Endometrial microvascular endothelial cells (primary cell): ENCODE measurements around a stretch of chr7.

DNA sequence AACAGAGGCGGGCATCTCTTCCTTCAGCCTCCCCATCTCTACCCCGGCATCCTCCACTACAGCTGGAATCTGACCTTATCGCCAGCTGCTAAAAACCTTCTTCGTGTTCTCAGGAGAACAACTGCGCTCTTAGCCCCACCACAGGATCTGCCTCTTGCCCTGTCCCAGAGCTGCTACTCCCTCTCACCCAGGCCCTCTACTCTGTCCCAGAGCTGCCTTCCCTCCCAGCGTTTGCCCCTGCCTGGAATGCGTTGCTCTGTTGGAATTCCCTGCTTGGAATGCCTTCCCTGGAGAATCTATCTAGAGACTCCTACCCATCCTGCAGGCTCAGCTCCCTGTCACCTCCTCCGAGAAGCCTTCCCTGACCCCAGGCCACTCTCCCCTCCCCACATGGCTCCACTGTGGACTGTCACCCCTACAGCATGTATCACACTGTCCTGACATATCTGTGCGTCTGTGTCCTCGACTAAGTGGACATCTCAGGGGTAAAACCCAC lies 4.5 kb downstream of the MYL10 start:
- RAMPAGE, long total RNA: no peak

DNA sequence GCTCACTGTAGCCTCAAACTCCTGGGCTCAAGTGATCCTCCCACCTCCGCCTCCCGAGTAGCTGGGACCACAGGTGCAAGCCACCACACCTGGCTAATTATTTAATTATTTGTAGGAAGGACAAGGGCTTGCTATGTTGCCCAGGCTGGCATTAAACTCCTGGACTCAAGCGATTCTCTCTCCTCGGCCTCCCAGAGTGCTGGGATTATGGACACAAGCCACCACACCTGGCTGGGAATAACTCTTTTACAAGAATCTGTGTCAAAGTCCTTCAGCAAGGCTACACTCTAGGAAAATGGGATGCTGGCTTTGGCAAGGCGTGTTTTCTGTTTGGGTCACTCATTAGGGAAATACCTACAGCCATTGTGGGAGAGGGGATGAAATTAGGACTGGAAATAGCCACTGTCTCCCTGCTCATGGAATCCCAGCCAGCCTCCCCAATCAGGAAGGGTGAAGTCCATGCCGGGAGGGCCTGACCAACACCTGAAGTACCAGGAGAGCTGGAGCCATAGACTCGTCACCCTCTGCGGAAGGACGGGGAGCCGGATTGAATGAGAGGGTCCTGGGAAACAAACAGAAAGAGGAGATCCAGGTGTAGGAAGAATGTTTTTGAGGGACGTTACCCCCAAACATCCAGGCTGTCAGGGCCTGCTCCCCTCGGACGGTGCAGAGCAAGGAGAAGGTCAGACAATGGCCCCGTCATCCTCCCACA lies 72.2 kb upstream of the MYL10 start:
- RAMPAGE, long total RNA: no peak

DNA sequence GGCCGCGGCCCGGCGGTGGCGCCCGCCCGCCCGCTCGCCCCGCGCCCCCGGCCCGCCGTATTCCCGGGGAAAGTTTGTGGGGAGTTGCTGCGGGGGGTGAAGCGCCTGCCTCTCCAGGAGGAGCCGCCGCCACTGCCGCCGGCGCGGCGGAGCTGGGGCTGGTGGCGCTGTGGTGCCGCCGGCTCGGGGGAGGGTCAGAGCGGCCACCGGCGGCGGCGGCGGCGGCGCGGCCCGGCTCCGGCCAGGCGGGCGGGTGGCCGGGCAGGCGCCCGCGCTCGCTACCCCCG lies 933 bp upstream of the CUX1 start:
- RAMPAGE, long total RNA: no peak

- RAMPAGE, long total RNA: no peak
These were observed 494 bp upstream of the CUX1 start for GRCh38 chr7:101816837-101817427.

DNA sequence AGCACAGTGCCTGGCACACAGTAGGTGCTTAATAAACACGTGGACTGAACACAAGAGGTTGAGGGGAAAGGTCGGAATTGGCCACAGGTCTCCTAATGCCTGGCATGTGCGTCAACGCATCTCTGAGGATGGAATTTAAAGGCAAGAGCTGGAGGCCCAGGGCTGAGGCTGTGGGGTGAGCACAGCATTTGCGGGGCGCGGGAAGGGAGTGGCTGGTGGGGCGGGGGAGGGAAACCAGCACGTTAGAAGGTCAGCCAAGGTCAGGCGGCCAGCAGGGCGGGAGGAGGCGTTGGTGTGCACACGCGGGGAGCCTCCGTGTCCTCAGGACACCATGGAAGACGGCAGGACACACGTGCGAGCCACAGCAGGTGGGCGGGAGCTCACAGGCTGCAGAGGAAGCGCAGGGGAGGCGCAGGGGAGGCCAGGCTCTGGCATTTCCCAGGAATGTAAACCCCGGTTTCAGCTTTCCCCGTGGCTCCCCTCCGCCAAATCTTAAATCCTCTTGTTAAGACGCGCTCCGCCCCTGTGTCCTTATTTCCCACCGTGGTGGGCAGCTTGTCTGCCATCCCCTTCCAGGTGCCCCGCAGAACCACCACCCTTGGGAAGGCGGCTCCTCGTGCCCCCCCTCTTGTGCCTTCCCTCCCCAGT lies 52.0 kb downstream of the CUX1 start:
- RAMPAGE, long total RNA: no peak

DNA sequence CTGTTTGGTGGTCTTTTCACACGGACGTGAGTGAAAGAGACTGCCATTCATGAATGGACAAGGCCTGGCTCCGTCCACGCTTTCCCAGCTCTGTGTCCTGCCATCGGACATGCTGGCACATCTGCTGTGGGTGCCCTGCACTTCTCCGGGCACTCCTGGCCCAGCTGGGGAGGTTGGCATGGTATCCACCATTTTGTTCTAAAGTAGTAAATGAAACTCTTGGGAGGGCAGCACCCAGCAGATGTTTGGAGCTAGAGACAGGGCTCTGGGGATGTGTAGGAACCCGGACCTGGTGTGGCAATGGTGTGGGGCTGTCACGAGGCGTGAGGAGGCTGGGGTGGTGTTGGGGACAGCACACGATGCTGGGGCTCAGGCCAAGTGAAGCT lies 118.0 kb downstream of the CUX1 start:
- RAMPAGE, long total RNA: no peak

DNA sequence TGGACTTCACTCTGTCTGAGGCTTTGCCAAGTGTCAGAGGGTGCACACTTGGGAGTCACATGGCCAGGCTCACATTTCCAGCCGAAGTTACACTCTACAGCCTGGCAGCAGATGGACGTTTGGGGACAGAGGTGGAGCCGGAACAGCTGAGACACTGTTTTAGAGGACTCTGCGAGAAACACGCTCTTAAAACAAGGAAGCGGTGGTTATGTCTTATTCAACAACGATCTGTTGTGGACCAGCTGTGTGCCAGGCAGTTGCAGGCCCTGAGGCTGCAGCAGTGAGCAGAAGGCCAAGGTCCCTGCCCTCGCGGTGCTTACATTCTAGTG lies 118.3 kb downstream of the CUX1 start:
- RAMPAGE, long total RNA: no peak

GRCh38 chr7:101953047-101953452 lies 135.6 kb downstream of the CUX1 start:
- RAMPAGE, long total RNA: no peak

- RAMPAGE, long total RNA: no peak
These were observed 215.6 kb downstream of the CUX1 start for GRCh38 chr7:102032961-102033433.

- RAMPAGE, long total RNA: no peak
These were observed 165.1 kb upstream of the SH2B2 start for GRCh38 chr7:102121661-102121860.

DNA sequence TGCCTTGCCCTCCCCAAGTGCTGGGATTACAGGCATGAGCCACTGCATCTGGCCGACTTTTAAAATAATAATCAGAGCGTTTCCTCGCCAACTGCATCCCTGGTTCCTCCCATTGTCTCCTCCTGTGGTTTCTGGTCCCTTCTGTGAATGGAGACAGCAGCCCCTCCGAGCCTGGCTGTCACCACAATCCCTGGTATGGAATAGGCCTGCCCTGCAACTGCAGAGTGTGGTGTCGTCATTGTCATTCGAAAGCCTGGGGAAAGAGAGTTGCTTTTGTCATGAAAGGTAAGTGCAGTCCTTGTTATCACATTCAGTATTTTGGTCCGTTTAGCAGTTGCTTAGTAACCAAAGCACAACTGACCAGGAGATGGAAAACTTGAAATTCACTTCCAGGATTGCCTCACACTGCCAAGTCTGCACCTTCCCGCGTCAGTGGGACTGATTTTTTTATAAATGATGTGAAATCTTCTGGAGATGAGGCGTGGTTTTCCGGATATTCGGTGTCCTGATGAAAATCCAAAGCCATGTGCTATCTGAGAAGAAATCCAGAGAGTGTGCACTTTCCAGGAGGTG lies 133.9 kb upstream of the SH2B2 start:
- RAMPAGE, long total RNA: no peak

DNA sequence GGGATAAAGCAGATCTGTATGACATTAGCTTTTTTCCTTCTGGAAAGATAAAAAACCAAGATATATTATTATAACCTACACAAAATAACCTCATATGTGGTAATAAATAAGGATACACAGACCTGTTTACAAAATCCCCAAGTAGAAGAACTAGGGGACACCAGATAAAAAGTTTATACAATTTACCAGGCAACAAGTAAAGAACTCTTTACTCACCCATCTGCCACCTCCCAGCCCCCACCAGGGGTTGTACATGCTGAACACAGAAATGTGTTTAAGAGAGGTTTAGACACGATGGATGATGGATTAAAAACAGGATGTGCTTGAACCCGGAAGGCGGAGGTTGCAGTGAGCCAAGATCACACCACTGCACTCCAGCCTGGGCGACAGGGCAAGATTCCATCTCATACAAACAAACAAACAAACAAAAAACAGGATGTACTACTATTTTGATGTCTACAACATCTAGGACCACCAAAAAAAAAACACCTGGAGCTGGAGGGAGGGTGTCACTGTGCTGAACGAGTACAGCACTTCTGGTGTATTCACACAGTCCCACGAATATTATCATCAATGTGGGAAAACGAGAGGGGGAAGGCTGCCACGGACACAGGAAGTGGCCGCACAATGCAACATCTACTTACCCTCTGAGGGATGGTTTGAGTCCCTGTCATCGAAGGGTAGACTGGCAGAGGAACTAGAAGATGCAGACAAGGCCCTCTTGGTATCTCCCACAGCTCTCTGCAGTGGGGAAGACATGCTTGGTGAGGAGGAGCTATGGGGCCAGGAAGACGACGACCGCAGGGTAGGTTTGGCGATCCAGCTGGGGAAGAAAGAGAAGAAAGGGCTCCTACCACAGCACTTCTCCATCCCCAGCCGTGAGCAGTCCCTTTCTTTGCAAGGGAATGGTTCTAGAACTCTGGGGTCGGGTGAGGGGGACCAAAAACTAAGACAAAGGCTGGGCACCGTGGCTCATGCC lies 13.9 kb upstream of the PRKRIP1 start:
- RAMPAGE, long total RNA: no peak

DNA sequence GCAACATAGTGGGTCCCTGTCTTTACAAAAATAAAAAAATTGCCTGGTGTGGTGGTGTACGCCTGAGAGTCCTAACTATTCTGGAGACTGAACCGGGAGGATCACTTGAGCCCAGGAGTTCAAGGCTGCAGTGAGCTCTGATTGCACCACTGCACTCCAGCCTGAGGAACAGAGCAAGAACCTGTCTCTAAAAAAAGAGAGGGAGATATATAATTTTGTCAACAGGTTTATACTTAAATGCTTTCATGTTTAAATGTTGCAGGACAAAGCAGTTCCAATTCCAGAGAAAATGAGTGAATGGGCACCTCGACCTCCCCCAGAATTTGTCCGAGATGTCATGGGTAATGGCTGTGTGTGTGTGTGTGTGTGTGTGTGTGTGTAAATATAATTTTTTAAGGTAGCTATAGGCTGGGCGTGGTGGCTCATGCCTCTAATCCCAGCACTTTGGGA lies 1.2 kb downstream of the PRKRIP1 start:
- RAMPAGE, long total RNA: no peak

DNA sequence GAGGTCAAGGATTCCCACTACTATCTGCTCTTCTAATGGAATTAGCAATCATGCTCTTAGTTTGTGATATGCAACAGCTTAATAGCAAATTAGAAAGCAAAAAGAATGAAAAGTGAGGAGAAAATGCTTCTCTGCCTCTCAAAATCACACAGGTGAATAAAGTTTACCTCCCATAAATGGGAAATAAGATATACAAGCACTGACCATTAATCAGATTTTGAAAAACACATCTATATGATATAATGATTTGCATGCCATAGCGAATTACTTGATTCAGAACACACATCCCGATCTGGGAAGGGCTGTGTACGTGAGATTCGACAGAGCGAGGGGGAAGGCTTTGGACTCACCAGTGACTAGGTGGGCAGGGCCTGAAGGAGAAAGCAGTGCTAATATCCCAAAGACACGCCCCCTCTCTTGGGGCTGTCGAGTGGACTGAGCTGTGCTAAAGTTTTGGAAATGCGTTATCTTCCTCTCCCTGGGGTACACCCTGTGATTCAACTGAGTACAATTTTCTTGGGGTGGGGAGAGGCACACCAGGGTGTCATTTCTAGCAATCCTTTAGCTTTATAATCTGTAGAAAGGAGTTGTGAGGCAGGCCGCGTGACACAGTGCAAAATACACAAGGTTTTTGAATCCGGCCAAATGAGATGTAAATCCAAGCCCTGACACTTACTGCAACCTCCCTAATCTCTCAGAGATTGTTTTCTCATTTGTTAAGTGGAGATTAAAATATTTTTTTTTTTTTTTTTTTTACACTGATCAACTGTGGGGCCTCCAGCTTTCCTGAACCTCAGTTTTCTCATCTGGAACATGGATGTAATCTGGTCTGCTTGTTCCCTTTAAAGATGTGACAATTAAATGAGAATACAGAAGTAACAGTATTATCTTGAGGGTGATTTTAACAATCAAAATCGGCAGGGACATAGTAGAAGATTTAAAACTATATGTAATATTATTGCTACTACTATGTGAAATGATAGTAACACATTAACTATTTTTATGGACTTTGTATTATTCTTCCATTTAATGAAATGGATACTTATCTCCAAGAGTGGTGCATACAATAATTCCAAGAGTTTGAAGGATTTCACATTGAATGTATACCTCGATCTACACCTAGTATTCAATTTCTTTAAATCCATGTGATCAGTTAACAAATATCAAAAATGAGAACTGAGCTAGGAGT lies 2.0 kb downstream of the LRRC17 start:
- RAMPAGE, long total RNA: no peak

DNA sequence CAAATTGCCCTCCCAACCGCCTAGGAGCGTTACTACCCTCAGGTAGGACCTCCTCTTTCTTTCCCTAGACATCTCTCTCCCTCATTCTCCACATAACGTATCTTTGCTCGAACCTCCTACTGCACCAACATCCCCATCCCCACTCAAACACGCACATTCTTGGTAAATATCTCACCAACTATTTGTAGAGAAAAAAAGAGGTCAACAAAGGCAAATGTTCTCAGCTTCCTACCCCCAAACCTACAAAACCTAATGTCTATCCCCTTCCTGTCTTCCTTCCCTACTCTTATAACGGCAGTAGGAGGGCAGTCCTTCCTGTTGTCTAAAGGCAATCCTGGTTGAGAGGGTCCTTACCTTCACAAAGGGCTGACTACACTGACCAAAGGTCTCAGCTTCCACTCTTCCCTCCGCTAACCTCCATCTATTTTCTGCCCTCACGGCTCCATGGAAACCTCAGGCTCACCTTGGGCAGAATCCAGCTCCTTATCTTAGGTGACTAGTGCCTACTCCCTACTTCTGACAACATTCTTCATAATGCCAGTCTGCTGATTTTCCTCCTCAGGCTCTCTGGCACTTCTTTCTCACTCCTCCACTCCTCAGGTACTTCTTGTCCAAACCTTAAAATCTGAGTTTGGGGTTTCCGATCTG lies 1.0 kb upstream of the ARMC10 start:
- RAMPAGE, long total RNA: no peak

DNA sequence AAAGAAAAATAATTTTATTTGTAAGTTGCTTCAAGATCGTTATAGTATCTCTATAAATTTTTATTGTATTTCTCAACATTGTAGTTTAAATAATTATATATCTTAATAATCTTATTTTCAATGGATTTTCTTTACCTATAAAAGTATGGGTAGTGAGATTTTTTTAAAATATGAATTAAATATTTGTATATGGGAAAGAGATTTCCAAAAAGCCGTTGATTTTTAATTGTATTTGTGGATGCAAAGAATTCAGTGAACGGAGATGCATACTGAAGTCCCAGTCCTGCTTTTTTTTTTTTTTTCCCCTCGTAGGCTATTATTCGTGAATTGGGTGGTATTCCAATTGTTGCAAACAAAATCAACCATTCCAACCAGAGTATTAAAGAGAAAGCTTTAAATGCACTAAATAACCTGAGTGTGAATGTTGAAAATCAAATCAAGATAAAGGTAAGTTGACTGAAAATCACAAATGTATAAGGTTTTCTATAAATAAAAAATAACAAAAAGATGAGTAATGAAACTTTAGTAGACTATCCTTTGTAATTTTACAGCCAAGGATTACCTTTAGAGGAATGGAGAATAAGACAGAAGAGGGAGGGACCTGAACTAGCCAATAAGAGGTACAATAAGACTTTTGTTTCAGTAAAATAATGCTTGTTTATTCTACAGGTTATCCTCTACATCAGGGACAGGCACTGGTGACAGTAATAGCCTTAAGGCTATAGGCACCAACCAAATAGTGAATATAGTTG lies 11.6 kb downstream of the ARMC10 start:
- RAMPAGE, long total RNA: no peak

- RAMPAGE, long total RNA: no peak
These were observed 14.4 kb downstream of the ARMC10 start for GRCh38 chr7:103089139-103089987.

DNA sequence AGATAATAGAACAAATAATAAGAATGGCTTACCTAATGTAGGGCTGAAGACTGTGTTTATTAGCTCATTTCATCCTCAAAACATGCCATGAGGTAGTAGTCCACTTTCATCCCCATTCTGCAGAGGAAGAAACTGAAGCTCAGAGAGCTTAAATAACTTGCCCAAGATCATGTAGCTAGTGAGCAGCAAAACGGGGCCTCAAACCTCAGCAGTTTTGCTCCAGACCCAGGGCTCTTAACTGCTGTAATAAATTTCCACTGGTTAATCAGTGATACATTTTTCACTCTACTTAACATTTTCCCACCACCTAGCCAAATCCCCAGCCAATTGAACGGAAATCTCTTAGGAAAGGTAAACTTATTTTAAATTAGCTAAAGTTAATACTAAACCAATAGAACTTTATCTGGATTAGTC lies 87.6 kb upstream of the KMT2E start:
- RAMPAGE, long total RNA: no peak

DNA sequence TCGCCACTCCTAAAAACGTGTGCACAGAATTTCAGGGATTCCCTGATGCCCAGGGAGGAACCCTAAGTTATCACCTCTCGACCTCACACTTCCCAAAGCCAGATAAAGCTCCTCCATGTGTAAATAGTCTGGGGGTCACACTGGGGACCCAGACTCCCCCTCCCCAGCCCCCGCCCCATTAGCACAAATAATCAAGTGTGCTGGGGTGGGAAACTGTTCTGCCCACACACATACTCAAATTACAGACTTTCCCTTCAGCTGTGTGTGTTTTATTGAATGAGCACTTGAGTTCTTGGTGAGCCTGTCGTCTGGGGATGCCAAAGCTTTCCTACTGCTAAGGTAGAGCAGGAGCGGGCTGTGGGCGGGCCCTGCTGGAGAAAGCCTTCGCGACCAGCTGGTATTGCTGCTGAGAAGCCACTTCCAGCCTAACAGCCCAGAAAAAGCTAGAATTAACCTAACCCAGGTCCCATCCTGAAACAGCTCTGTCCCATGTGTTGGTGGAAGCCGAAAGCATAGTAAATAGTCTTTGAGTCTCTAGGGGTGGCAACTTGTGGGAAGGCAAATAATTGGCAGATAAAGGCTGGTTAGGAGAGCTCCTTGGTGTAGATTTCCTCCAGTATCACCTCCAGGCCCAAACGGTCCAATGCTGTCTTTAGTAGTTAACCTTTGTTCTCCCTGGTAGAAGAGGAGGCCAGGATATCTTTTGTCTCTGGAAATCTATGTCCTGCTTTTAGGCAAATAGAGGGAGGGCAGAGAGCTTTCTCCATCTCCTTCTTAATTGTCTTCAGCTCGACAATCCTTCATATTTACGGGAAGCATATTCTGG lies 86.9 kb upstream of the KMT2E start:
- RAMPAGE, long total RNA: no peak

GRCh38 chr7:104933378-104934210 lies 80.4 kb upstream of the KMT2E start:
- RAMPAGE, long total RNA: no peak